ENCODE measurements around the gene SLC38A10.

DNA sequence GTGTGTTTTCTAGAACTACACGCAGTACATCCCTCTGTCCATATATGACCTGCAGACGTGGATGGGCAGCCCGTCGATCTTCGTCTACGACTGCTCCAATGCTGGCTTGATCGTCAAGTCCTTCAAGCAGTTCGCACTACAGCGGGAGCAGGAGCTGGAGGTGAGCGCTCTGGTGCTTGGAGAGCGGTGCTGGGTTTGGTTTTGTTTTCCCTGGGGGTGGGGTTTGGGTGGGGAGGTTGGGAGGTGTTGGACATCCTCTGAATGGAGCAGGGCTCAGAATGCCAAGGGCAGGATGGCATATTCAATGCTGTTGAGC lies 185.9 kb downstream of the RPTOR start:
- CAGE, long polyA plus RNA: no peak
- RRBS: no CpG with 5 or more reads among the region's 11 CpGs

DNA sequence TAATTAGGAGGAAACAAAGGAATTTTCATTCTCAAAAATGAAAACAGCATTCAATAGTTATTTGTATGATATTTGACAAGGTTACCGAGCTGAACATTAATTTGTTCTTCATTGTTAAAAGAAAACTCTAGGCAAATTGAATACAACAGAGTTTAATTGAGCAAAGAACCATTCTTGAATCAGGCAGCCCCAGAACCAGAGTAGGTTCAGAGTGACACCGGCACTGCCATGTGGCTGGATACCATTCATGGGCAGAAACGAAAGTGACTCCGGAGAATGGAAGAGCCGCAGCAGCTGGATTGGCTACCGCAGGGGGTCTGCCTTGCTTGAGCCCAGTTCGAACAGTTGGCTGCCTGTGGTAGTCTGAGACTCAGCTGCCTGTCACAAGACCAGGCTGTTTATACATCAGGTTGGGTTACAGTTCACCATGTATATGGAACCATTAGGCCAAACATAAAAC lies 205.3 kb upstream of the CHMP6 start:
- CAGE, long polyA plus RNA: no peak
- RRBS: no CpG with 5 or more reads among the region's 7 CpGs

DNA sequence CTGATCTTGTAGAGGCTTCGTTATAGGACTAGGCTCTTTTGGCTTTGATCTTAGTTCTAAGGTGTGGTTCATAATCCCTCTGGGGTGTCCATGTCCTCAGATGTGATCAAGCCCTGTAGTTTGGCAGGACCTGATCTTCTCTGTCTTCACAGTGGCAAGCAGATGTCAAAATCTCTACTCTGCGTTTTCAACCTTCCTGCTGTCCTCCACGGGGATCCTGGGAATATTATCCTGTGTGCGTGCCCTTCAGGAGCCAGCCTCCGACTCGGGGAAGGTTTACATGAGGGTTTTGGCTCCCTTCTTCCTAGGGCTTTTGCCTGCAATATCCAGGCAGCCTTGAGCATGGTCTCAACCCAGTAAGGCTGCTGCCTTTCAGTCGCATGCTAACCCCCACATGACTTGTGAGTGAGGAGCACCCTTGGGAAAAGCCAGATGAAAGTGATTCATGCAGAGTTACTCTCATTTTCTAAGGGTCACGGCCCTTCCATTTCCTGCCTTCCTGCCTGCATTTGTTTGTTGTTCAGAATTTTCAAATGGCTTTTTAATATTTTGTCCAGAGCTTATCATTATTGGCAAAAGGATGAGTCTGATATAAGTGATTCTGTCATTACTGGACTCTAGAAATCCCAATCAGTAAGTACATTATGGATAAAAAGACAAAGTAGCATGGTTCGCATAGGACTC lies 202.2 kb upstream of the CHMP6 start:
- CAGE, long polyA plus RNA: no peak
- RRBS: no CpG with 5 or more reads among the region's 9 CpGs

DNA sequence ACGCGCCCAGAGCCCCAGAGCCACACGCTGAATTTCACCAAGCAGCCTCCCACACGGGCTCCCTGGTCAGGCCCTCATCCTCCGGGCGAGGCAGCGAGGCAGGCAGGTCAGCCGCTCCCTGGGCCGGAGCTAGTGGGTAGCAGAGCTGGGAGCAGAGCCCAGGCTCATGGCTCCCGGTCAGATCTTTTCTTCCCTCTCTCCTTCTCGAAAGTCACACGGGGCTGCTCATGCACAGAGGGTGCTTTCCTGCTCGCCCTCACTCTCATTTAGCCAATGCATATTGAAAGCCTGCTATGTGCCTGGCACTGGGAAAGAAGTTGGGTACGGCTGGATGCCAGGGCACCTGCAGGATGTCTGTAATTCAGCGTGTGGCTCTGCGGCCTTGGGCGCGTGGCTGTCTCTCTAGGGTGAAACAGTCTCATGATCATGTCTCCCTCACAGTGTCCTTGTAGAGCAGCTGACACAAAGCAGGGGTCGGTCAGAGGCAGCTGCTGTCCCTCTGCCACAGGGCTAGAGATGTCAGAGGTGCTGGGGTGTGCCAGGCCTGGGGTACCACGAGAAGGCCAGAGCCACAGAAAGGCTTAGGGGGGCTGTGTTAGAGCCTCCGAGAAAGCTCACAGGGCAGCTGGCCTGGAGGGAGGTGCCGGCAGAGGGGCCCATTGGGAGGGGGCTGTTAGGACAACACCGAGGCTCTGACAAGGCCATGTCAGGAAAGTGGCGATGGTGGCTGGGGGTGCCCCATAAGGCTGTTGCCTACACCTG lies 155.4 kb upstream of the CHMP6 start:
- CAGE, long polyA plus RNA: no peak
- RRBS: 96% methylated on average over 7 of the region's 24 CpGs

DNA sequence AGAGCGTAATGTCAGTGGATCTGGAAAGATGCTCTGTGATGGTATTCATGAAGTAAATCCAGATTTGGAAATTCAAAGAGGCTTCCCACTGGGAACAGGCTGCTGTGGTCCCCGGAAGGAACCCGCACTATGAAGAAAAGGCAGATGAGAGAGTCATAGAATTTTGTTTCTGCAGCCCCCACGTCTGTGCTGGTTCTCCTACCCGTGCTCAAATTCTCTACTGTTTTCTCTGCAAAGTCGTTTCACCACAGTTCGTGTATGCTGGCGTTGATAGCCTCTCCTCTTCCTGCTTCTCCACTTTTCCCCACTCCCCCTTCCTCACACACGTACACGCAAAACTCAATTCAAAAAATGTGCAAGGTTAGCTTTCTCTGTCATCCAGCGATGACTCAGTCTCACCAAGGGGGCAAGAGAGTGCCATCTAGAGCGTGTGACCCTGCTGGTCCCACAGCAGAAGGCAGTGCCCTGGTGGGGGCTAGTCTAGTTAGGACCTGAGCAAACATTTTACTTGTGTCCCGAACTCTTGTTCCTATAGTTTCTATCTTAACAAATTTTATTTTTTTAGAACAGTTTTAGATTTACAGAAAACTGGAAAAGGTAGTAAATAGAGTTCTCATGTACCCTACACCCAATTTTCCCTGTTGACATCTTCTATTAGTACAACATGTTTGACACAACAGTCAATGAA lies 121.3 kb upstream of the CHMP6 start:
- CAGE, long polyA plus RNA: no peak
- RRBS: no CpG with 5 or more reads among the region's 13 CpGs

DNA sequence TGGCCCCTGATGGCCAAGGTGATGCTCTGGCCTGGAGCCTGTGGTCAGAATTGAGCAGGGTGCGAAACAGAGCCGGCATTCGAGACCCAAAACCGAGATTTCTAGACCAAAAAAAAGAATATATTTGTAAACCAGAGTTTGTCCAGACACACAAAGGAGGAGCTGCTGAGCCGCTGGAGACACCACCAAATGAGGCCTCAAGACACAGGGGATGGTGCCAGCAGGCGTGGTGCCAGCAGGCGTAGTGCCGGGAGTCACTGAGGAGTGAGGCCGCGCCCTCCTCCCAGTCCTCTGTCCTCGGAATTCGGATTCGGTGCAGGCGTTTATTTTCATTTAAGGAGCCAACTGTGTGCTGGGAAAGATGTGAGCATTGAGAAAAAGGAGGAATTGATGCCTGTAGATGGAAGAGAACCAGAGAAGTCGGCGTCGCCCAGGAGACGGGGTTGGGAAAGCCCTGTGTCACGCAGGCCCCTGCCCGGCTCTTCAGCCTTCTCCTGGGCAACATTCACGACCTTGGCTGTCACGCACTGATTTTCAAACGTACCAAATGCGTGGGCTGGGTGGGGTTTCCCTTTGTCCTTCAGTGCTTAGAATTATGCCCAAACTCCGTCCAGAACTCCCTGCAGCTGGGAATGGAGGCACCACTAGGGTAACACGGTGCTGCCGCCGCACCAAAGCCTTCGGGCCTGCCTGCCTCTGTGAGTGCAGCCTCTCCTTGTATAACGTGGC lies 49.2 kb upstream of the CHMP6 start:
- CAGE, long polyA plus RNA: no peak
- RRBS: no CpG with 5 or more reads among the region's 30 CpGs

DNA sequence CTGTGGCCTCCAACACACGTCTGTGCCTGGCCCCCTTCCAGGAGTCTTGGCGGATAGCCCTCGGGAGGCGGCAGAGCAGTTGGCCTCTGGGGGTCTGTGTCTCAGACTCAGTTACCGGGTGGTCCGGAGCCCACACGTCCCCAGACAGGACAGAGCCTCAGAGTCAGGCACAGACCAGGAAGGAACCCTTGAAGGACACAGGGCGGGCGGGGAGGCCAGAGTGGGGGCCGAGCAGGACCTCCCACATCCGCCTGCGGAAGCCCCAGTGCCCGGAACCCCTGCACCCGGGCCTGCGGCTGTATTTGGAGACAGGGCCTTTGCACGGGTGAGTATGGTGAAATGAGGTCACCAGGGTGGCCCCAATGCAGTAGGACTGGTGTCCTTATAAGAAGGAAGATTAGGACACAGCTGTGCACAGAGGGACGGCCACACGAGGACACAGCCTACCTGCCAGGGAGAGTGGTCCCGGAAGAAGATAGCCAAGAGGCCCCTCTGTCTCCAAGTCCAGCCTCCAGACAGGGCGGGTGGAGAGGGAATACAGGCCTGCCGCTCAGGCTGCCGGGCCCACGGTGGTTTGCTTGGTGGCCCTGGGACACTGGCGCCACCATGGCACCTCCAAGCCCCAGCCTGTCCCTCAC lies 22.3 kb upstream of the CHMP6 start:
- CAGE, long polyA plus RNA: no peak
- RRBS: 67% methylated on average over 3 of the region's 24 CpGs

DNA sequence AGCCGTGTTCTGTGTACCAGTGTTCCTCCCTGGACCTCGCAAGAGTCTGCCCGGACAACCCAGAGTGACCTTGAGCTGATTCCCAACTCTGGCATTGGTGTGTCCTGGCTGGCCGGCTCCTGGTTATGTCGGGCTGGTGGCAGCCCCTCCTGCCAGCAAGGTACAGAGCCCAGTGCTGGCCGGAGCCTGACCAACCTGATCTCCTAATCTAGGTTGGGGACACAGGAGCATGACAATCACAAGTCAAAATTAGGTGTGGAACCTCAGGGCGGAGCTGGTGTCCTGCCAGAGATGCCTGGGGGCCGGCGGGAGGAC lies 9.6 kb downstream of the CHMP6 start:
- CAGE, long polyA plus RNA: no peak
- RRBS: 43% methylated on average over 4 of the region's 9 CpGs

DNA sequence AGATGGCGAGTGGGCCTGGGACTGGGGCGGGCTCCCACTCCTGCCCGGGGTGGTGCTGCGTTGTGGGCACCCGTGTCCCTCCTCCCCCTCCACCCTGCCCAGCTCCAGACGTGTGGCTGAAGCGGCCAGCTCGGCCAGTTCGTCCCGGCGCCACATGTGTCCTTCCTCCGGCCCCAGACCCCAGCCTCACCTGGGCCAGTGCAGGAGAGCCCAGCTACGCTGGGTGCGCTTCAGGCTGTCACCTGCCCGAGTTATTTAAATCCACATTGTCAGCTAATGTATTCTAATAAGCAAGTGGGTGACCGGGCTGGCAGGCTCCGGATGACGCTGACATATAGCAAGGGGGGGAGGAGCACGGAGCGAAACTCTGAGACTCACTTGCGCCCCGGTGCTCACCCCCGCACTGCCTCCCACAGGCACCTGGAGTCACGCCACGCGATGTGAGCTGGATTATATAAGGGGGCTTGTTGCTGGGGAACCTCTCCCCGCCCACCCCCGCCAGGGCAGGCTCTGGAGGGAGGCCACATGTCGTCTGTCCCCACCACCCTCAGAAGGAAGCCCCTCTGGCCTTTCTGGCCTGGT lies 7.2 kb upstream of the BAIAP2 start:
- CAGE, long polyA plus RNA: no peak
- RRBS: 46% methylated on average over 13 of the region's 29 CpGs

- CAGE, long polyA plus RNA: no peak
- RRBS: 92% methylated on average over 2 of the region's 15 CpGs
Measured at GRCh38 chr17:81085784-81086185, 50.8 kb downstream of the BAIAP2 start.

- CAGE, long polyA plus RNA: no peak
- RRBS: 93% methylated on average over 7 of the region's 43 CpGs
Measured at GRCh38 chr17:81245199-81246124, 6.3 kb downstream of the NDUFAF8 start.

GRCh38 chr17:81254638-81255755 lies 15.9 kb downstream of the NDUFAF8 start:
- CAGE, long polyA plus RNA: no peak
- RRBS: 11% methylated on average over 6 of the region's 47 CpGs

- CAGE, long polyA plus RNA: start-site peak on the minus strand at chr17:81295275-81295292, 50 and 25 reads in 2 replicates
- RRBS: 1% methylated on average over 26 of the region's 65 CpGs
Measured at GRCh38 chr17:81295070-81295908, at the start of gene SLC38A10. TSS of gene SLC38A10 (minus strand) at chr17:81295307.

GRCh38 chr17:81354850-81355332 lies 40.4 kb upstream of the BAHCC1 start:
- CAGE, long polyA plus RNA: no peak
- RRBS: no CpG with 5 or more reads among the region's 10 CpGs

DNA sequence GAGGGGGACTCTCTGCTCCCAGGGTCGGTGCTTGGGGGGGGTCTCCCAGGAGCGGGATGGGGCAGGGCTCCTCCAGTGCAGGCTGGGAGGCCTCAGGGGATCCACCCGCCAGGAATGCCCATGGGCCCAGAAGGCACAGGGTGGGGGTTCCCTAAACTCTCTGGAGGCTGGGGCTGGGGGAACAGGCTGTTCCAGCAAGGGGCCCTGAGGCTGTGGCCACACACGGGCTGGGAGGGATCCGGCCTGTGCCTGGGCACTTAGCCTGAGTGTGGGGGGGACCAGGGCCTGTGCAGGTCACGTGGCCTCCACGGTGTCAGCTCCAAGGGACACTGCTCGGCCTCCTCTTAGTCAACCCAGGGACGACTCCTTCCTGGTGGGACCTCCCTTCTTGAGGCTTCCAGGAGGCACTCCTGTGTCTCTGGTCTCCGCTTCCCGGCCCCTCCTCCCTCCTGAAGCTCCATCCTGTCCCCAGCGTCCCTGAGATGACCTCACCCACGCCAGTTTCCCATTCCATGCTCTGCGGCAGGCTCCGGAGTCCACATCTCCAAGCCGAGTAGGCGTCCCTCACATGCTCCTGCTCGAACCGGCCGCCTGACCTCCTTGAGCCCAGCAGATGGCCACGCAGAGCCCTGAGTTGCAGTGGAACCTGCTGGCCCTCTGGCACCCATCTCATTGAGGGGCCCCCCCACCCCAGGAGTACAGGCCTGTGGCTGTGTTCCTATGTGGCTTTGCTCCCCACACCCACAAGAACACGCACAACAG lies 23.0 kb upstream of the BAHCC1 start:
- CAGE, long polyA plus RNA: no peak
- RRBS: 14% methylated on average over 7 of the region's 22 CpGs

GRCh38 chr17:81388886-81389525 lies 6.3 kb upstream of the BAHCC1 start:
- CAGE, long polyA plus RNA: no peak
- RRBS: no CpG with 5 or more reads among the region's 17 CpGs

GRCh38 chr17:81392582-81393674 lies 2.3 kb upstream of the BAHCC1 start:
- CAGE, long polyA plus RNA: no peak
- RRBS: 2% methylated on average over 62 of the region's 106 CpGs

DNA sequence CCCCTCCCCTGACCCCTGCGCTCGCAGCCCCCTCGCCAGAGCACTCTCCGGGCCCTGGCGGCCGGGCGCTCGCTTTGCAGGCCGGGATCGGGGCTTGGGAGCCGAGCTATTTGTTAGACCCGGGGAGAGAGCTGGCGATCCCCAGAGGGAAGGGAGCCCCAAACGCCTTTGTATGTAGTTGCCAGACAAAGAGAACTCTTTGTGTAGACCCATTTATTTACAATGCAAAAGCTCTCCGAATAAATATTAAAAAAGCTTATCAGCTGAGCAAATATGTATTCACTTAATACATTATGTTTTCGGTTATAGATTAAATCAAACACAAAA lies 2.4 kb downstream of the BAHCC1 start:
- CAGE, long polyA plus RNA: no peak
- RRBS: 4% methylated on average over 5 of the region's 16 CpGs

GRCh38 chr17:81399952-81400173 lies 4.6 kb downstream of the BAHCC1 start:
- CAGE, long polyA plus RNA: no peak
- RRBS: 3% methylated on average over 14 of the region's 24 CpGs

DNA sequence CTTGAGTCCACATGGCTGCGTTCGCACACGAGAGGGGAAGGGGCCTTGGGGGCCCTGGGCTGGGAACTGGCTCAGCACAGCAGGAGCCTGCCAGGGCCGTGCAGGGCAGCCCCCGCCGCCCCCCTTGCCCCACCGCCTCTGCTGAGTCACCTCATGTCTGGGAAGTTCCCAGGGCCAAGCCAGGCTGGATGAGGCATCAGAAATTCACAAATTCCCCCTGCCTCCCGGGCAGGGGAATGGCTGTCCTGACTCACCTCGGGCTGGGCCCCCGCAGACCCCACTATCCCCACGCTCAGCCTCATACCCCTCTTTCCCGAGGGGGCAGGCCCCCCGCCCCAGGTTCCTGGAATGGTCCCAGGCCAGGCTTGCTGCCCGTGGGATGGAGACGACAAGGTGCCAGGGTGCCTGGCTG lies 28.0 kb downstream of the BAHCC1 start:
- CAGE, long polyA plus RNA: no peak
- RRBS: no CpG with 5 or more reads among the region's 15 CpGs

All from BJ (cell line).